Foreskin keratinocyte (primary cell): Measurements from ENCODE around the gene LCN12.

- RAMPAGE, total RNA, result no peak
Observed at GRCh38 chr9:136505347-136505860, 22.6 kb upstream of the SEC16A start.

DNA sequence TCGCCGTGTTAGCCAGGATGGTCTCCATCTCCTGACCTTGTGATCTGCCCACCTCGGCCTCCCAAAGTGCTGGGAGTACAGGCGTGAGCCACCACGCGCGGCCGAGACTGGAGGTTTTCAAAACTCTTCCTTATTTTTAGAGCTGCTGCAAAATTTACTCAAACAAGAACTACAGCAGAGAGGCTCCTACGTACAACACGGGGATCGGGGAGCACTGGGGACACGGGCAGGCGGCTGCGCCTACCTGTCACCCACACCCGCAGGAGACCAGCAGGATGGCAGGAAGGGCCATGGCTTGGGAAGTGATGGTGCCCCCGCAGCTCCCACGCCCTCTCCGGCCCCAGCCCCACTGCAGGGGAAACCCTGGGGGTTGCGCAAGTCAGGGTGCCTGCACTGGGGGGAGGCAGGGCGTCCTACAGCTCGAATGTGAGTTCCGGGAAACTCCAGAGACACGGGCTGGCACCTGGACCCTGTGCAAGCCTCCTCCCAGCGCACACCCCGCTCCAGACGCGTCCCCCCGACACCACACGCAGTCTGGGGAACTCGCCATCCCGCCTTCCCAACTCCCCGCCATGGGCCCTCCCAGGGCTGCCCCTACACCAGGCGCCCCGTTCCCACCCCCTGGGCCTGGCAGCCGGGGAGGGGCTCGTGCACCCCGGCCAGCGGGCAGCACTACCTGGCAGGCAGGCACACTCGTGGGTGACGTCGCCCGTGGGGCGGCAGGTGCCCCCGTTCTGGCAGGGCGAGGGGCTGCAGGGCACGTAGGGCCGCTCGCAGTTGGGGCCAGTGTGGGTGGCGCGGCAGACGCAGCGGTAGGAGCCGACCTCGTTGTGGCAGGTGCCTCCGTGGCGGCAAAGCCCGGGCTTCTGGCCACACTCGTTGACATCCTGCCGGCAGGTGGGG lies 23.4 kb downstream of the NOTCH1 start:
- RAMPAGE, total RNA, result no peak

DNA sequence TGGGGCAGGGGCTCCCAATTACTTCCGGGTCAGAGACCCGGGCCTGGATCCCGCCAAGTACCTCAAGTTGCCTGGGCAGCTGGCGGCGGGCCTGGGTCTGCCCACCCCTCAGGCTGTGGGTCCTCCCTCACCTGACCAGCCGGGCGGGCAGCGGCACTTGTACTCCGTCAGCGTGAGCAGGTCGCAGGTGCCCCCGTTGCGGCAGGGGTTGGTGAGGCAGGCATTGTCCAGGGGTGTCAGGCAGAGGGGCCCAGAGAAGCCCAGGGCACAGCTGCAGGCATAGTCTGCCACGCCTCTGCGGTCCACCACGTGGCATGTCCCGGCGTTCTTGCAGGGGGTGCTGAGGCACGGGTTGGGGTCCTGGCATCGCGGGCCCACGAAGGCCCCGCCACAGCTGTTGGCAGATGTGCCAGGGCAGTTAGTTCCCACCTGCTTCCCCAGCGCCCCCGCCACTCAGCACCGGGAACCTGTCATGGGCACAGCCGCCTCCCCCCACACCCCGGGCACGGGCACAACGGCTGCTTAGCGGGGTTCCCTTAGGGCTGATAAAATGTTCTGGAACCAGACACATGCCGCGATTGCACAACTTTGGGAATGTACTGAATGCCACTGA lies 22.2 kb downstream of the NOTCH1 start:
- RAMPAGE, total RNA, result no peak

DNA sequence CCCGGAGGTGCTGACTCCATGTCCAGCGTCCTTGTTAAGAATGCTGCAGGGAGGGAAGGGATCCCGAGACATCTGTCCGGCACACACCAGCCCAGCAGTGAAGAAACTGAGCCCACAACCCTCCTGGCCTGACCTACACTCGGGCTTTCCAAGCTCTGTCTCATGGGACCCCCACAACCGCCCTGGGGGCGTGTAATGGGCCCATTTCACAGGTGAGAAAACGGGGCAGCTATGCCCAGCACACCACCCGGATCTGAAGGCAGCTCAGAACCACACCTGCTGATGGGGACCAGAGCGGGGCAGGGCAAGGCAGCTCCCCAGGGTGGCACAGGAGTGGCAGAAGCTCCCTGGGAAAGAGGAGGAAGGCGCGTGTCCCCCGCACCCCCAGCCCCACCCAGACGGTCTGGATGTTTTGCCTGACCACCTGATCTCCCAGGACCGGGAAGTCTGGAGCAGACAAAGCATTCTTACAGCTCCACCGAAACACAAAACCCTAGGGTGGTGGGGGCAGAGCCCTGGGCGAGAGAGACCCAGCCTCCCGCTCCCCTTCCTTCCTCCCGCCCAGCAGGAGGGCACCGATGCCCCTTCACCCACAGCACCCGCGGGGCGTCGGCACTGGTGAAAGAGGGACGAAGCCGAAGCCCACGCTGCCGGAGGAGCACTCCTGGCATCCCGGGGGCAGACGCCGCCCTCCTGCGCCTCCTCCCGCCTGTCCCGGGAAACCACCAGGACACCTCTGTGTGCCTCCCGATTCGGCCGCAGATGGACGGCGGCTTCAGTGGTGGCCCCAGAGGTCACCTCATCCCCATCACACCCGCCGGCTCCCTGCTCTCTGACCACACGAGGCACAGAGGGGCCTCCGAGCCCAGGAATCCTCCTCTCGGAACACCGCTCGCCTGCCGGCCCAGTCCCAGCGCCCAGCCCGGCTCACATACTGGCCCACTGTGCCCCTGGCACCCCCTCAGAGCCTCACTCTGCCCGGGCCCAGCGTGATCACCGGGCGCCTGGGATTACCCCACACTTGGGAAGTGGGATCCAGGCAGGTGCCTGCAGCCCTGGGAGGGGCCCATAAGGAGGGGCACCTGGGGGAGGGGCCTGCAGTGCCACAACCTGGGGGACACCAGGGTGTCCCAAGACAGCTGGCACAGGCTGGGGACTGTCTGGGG lies 14.4 kb downstream of the NOTCH1 start:
- RAMPAGE, total RNA, result no peak

DNA sequence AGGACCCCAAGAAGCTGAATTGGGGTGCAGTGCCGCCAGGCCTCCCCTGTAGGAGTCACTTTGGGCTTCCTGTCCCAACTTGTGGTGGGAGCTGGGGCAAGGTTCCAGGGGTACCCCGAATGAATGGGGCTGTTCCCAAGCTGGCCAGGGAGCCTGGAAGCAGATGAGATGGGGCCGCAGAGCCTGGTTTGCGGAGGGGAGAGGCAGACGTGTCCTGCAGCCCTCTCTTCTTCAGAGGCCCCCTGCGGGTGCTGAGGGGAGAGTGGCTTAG lies 2.4 kb upstream of the NOTCH1 start:
- RAMPAGE, total RNA, result no peak

- RAMPAGE, total RNA, result no peak
Observed at GRCh38 chr9:136565234-136565947, 19.5 kb upstream of the NOTCH1 start.

DNA sequence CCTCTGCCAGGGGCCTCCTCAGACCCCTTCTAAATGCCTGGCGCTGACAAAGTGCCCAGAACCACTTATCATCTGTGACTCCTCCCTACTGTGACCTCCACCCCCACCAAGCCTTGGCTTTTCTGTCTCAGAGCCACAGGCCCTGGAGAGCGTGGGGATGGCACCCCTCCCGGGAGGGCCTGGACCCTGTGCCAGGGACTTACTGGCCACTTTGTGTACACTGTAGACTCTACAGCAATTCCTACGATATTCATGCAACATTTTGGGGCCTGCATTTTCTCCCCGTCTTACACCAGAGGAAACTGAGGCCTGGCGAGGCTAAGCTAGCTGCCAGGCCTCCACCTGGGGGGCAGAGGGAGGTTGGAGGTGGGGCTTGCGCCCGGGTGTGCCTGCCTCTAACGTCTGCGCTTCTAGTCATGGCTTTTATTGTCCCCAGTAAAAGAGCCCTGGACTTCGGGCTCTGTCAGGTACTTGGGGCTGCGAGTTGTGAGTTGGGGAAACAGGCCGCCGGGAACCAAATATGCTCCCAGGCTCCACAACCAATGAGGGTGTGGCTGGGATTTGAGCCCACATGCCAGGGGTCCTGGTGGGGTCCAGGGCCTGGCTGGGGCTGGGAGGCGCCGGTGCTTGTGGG lies 57.2 kb upstream of the NOTCH1 start:
- RAMPAGE, total RNA, result no peak

- RAMPAGE, total RNA, result no peak
Observed at GRCh38 chr9:136645307-136645721, 17.4 kb upstream of the EGFL7 start.

GRCh38 chr9:136656744-136657555 lies 5.8 kb upstream of the EGFL7 start:
- RAMPAGE, total RNA, result no peak

- RAMPAGE, total RNA, result no peak
Observed at GRCh38 chr9:136670007-136670507, 7.3 kb downstream of the EGFL7 start.

GRCh38 chr9:136690688-136691170 lies 3.5 kb upstream of the AGPAT2 start:
- RAMPAGE, total RNA, result no peak

DNA sequence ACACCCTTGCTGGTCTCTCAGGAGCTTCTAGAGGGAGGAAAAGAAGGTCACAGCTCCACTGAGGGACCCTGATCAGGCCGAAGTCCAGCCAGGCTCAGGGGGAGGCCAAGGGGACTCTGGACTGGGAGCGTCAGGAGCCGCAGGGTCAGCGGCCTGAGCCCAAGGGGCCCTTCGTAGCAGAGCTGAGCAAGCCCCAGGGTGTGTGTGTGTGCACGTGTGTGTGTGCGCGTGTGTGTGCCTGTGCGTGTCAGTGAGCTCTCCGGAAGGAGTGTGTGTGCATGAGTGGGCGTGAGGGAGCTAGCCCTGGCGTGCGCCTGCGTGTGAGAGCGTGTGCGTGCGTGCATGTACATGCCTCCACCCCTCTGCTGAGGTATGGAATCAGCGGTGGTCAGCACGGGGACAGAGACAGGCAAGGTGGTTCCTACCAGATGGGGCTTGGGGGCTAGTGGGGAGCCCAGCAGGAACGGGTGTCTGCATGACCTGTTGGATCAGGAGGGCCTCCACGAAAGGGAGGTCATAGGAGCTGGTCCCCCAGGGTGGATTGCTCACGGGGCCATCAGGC lies 10.0 kb upstream of the AGPAT2 start:
- RAMPAGE, total RNA, result no peak

GRCh38 chr9:136713405-136714094 lies 1.2 kb downstream of the DIPK1B start:
- RAMPAGE, total RNA, result no peak

DNA sequence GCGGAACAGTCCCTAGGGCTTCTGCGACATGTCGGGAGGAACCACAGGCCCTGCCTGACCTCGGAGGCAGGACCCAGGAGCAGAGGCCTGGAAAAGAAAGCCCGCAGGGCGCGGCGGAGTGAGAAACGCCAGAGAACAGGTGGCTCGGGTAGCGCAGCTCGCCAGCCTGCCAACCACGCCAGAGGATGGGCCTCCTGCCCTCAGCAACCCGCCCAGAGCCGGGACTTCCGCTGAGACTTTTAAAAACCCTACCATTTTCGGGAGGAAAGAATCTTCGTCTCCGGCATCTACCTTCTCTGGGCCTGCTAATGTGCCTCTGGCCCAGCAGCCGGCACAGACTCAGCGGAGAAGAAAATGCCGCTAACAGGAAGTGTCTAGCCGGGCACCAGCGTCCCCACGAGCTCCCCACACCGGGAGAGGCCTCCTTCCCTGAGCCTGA lies 605 bp downstream of the LCN8 start:
- RAMPAGE, total RNA, result no peak

- RAMPAGE, total RNA, result no peak
Observed at GRCh38 chr9:136789115-136789830, 1.9 kb upstream of the TMEM141 start.

DNA sequence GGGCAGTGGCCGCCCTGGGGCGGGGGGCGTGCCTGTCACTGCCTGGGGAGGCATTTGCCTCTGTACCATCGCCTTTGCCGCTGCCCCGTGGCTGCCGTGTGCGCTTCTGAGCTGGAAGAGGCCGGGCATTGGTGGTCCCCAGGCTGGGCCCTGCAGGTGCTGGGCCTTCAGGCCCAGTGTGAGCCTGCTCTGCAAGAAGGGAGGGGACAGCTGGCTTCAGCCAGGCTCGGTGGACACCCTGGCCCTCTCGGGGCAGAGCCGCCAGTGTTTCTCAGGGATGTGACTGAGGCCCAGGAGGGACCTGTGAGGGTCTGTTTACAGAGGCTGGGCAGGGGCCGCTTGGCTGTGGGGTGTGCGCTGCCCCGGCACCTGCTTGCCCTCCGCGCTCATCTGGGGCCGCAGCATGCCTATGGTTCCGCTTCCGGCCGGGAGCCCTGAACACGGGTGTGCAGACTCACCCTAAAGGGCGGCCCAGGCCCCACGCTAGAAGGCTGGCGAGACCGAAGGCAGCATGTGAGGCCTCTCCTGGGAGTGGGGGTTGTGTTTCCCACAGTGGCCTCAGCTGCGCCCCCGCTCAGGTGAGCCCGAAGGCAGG lies 1.6 kb upstream of the AJM1 start:
- RAMPAGE, total RNA, result no peak

GRCh38 chr9:136849896-136850162 lies 620 bp downstream of the PHPT1 start:
- RAMPAGE, total RNA, result no peak

DNA sequence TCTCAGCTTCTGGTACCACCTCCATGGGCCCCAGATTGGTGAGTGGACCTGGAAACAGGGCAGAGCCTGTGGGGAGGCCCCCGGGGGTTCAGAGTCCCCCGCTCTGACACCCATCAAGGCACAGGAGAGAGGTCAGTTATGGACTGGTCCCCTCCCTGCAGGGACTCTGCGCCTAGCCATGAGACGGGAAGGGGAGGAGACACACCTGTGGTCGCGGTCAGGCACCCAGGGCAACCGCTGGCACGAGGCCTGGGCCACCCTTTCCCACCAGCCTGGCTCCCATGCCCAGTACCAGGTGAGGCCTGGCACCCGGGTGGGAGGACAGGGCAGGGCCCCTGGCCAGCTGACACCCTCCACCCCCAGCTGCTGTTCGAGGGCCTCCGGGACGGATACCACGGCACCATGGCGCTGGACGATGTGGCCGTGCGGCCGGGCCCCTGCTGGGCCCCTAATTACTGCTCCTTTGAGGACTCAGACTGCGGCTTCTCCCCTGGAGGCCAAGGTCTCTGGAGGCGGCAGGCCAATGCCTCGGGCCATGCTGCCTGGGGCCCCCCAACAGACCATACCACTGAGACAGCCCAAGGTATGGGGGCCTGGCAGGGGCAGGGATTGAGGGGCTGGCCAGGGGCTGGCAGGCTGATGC lies 5.0 kb downstream of the MAMDC4 start:
- RAMPAGE, total RNA, result no peak

- RAMPAGE, total RNA, result no peak
Observed at GRCh38 chr9:136925544-136925892, 19.0 kb downstream of the FBXW5 start.

DNA sequence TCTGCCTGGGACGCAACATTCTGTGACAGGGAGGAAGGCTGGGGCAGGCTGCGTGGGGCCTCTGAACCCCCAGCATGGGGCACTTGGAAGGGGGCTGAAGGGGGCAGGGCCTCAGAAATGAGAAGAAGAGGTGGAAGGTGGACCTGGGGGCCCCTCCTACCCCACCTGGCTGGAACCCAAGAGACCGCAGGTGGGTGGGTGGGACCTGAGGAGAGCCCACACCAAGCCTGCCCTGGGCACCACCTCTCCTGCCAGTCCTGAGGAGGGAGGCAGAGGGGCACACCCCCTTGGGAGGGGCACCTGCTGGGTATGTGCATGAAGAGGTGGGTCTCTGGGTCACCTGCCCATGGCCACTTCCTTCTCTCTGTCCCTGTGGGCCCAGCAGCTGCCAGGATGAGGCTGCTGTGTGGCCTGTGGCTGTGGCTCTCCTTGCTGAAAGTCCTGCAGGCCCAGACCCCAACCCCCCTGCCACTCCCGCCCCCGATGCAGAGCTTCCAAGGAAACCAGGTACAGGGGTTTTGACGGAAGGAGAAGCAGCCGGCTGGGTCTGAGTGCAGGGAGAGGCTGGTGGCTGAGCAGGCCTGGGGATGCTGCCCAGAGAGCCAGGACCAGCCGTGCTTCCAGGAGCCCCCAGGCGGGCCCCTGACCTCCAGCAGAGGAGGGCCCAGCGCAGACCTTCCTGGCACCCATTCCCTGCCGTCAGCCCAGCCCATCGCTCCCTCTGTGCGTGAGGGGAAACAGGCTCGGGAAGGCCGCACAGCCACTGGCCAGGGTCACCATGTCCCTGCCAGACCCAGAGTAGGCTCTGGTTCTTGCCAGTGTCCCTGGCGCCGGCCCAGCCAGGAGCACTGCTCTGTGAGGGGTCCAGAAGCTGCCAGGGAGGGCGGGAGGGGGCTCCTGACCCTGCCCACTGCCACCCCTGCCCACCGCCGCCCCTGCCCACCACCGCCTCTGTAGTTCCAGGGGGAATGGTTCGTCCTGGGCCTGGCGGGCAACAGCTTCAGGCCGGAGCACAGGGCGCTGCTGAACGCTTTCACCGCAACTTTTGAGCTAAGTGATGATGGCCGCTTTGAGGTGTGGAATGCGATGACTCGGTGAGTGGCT lies at the start of gene LCN12:
Gene LCN12 (plus strand): TSS at position 339 of the 1,104 bp plus-strand sequence.
- RAMPAGE, total RNA, result no peak